H4 (cell line): ENCODE data around the gene ZNF594.

DNA sequence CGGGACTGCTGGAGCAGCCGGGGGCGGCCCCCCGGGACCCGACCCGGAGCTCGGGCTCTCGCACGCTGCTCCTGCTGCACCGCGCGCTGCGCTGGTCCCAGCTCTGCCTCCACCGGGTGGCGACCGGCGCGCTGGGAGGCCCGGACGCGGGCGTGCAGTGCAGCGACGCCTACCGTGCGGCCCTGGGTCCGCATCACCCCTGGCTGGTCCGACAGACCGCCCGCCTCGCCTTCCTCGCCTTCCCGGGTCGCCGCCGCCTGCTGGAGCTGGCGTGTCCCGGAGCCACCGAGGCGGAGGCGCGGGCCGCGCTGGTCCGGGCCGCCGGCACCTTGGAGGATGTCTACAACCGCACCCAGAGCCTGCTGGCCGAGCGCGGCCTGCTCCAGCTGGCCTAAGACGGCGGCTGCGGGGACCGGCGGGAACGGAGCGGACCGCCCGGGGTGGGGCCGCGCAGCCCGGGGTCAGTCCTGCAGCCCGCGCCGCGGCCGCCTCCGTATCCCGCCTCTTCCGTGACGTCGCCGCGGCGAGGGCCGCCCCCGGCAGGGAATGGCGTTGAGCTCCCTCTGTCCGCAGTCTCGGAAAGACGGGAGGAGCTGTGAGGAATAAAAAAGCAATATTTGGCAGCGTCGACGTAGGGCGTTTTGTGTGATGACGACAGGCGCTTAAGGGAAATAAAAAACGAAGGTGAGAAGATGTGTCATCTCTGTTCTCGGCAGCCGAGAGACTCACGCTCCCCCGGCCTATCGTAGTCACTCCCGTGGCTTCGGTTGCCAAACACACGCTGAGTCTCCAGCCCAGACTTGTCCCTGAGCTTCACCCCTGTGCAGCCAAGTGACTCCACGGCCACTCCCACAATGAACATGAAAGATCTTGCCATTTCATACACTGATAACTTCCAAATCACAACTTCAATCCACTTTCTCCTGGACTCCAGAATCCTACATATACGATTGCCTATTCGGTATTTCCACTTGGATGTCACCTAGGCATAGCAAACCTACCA is 1.4 kb downstream of the GLTPD2 start:
- RAMPAGE, long total RNA, result no peak

DNA sequence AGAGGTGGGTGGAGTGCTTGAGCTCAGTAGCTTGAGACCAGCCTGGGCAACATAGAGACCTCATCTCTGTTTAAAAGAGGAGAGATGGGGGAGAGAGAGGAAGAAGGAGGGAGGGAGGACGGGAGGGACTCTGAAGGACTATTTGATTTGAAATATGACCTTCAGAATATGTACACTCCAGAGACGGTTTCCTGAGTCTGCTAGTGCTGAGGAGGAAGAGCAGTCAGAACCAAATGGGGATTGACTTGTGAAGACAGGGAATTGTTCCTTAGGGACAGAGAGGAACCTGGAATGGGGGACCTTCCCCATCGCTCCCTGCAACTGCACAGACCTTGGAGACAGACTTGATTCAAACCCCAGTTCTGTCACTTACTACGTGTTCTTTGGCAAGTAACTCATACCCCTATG is 14.8 kb downstream of the MINK1 start:
- RAMPAGE, long total RNA, result no peak

DNA sequence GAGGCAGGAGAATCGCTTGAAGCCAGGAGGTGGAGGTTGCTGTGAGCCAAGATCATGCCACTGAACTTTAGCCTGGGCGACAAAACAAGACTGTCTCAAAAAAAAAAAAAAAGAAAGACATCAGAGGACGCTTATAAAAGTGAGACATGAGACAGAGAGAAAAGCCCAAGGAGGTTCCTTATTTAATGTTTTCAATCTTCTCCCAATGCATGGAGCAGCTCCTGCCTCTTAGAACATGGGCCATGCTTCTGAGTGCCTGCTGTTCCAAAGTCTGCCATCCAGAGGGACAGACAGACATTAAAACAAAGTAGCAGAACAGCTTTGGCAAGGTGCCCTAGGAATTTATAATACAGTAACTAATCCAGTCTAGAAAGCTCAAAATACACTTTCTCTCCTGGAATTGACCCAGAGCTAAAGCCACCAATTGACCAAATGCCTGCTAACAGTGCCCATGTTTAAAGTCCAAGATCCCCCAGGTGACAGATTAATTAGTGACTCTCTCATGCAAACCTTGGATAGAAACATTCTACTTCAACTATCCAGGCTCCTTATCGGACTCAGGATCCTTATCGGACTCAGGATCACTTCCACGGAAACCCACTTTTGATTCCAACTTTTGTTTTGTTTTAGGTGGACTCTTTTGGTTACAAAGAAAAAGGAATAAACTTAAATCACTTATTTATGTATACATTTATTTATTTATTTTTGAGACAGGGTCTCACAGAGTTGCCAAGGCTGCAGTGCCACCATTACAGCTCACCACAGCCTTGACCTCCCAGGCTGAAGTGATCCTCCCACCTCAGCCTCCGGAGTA is 11.1 kb upstream of the CHRNE start:
- RAMPAGE, long total RNA, result no peak

GRCh38 chr17:4949993-4950891 is 677 bp upstream of the ENO3 start:
- RAMPAGE, long total RNA, result no peak

- RAMPAGE, long total RNA, result no peak
These were observed 330 bp downstream of the SPAG7 start for GRCh38 chr17:4967327-4967647.

DNA sequence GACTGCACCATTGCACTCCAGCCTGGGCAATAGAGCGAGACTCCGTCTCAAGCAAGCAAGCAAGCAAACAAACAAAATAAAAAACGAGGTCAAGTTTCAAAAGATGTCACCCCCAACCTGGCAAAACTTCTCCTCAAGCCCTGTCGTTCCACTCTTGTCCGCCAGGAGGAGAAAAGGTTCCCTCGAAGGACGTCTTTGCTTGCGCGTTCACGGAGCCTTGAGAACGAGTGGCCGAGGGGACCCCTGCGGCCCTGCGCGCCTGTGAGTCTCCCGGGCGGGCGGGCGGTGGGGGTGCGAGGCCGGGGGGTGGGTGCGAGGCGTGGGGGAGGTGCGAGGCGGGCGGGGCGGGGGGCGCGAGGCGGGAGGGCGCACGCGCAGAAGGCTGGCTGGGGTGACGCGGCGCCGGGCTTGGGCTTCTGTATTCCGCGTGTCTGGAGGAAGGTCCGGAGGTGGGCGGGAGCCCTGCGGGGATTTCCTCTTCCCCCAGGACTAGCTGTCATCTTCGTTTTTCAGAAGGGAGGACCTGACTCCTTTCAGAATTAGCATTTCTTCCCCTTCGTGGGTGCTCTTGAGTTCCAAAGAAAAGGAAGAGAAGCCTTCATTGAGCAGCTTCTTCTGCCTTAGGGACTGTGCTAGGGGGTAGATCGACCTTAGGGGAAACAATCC is 3.7 kb downstream of the SLC52A1 start:
- RAMPAGE, long total RNA, result no peak

DNA sequence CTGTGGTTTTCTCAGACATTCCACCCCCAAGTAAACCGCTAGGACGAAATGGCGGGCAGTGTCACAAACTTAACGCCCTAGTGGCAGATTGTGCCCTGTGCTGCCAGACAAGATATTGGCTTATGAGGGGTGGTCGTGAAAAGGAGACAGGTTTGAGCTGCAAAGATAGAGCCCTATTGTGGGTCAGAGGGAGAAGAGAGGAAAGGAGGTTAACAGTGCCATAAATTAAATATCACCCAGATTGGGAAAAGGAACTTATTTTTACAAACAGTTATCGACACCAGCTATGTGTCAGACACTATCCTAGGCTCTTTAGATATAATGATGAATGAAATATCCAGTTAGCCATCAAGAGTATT is 588 bp downstream of the ZFP3 start:
- RAMPAGE, long total RNA, result no peak

- RAMPAGE, long total RNA, result no peak
These were observed at the start of gene ZNF594 for GRCh38 chr17:5191124-5192412. TSS of gene ZNF594 (minus strand) at chr17:5191868.

DNA sequence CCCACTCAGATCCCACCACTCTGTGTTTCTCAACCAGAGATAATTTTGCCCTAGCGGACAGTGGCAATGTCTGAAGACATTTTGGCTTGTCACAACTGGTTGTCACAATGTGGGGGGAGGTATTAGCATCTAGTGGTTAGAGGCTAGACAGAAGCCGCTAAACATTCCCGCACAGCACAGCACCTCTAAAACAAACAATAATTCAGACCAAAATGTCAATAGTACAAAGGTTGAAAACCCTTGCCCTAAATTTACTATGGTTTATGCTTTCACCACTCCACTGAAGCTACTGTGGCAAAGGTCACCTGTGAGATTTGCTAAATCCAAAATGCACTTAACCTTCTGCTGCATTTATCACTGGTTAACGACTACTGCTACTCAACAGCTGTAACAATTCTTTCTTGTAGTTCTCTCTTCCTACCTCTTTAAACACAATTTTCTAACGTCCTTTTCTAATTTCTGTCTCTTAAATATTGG is 14.0 kb downstream of the NUP88 start:
- RAMPAGE, long total RNA, result no peak

DNA sequence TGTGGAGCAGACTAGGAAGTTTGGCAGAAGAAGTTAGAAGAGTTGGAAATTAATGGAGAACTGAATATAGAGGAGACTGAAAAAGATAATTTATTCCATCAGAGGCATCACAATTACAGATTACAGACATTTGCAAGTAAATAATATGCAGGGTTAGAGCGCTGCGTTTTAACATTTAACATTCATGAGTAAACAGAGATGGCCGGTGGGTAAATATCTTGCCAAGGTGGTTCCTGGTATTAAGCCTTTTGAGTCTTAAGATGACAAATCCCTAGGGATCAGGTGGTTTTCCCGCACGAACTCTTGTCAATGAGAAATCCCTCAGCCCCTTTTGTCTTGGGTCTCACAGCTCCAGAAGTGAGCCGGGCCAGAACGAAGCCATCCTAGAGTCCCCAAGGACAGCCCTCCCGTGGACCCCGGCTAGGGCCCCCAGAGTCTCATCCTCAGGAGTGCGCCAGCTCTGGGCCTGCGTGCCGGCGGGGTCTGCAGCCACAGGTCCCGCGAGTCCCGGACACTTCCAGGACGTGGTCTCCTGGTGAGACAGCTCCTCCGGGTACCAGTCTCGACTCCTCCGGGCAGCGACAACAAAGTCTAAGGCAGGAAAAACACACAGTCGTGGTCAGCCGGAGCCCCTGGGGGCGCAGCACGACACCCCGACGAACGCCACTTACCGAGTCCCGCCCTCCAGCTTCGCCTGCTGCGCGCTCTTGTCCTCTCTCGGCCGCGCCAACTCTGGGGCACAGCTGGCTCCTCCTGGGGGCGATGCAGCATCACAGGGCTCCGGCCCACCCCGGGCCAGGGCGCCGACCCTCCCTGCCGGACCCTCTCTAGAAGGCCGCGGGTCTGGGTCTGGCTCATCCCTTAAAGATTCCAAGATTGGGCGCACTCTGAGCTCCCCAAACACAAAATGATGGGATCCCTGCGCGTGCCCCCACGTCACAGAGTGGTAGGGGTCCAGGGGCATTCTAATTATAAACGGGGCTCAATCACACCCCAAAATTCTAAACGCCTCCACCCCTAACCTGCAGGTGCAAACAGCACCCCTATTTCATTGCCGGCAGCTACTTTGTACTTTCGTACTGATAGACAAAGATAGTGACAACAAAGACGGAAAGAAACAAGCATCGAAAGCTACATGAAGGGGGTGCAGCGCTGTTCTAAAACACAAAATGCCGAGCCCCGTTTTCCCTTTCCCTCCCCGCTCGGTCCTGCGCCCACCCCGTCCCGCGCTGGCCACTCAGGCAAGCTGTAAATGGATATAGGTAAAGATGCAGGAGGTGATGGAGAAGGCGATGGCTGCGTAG is 994 bp downstream of the ENSG00000286190 start:
- RAMPAGE, long total RNA, result no peak

DNA sequence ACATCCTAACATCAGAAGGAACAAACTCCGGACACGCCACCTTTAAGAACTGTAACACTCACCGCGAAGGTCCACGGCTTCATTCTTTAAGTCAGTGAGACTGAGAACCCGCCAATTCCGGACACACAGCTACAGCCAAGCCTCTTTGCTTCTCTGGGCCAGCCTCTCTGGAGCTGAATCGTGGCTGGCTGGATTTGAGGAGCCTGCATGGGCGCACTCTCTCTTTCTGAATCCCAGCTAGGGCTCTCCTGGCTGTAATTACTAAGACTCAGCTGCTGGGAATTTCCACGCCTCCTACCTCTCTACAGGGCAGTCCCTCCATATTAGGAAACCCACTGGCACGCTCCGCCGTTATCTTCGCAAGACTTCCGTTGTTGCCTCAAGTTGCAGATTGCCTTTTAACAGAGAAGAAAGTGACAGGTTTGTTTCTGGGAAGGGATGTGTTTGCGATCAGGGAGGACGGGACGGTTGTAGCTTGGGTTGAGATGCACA is 188.3 kb upstream of the NLRP1 start:
- RAMPAGE, long total RNA, result no peak

DNA sequence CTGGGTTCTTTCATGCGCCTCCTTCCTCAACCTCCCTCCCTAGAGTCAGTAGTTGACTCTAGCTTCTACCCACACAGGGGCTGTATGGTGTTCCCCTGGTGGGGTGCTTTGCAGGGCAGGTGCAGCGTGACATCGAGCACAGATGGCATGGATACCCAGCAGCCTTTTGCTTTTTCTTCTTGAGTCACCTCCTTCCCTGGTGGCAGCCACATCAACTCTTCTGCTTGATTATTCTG is 2.2 kb upstream of the WSCD1 start:
- RAMPAGE, long total RNA, result no peak

DNA sequence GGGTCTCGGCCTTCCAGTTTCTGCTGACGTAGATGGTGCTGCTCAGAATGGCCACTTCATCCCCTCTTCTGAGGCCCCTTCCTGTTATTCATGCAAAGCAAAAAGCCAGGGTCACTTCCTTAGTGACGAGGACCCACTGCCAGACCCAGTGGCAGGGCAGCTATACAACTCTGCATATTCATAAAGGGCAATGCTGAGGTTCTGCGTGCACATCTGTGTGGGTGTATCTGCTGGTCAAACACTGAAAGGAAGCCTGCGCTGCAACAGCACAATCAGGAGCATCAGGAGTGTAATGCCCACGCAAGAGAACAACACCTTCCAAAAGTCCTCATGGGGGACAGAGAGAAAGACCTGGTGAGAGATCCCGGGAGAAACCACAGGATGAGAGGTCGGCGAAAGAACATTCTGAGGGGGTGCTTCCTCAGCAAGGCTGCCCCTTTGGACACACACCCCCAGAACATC is 109.0 kb downstream of the WSCD1 start:
- RAMPAGE, long total RNA, result no peak

- RAMPAGE, long total RNA, result no peak
These were observed 46.9 kb downstream of the PITPNM3 start for GRCh38 chr17:6509404-6509945.

- RAMPAGE, long total RNA, result no peak
These were observed 18.8 kb upstream of the PITPNM3 start for GRCh38 chr17:6574902-6575760.

DNA sequence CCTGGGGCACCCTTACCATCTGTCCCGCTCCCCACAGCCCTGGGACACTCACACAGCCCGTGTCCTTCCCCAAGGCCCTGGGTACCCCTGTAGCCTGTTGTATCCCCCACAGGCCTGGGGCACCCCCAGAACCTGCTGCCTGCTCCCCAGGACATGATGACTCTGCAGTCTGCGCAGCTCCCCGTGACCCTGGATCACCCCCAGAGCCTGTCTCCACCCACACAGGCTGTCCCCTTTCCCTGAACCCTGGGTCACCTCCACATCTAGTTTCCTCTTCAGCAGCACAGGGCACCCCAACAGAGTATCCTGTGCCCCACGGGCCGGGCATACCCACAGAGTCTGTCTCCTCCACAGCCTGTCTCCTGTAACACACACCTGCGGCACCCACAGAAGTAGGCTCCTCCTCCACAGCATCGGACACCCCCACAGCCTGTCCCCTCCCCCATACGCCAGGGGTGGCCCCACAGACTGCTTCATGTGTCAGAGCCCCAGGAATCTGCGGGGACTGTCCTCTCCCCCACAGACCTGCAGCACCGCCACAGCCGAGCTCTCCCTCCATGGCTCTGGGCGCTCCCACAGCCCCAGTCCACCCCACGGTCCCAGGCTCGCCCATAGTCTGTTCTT is 1.6 kb downstream of the KIAA0753 start:
- RAMPAGE, long total RNA, result no peak

- RAMPAGE, long total RNA, result no peak
These were observed 1.0 kb downstream of the KIAA0753 start for GRCh38 chr17:6639401-6639953.

DNA sequence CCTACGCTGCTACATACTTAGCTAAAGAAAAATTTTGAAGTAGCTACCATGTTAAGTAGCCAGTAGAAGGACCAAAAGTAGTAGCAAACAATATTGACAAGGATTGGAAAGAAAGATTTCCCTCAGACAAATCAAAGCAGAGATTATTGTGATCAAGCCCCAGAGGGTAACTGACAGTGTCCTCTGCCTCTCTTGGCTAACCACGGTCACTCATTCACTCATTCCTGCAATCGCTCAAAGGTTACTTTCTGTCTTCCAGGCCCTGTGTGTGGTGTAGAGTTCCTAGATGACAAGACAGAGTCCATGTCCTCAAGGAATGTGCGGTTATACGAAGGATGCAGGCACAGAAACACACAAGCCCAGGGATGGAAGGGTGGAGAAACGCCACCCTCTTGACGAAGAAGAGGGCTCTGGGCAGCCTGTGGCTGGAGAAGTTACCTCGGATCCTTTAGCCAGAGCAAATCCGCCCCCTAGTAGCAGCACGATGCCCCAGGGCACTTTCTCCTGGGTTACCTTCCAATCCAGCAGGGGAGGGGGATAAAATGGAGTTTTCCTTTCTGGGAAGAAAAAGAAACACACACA is 20.5 kb downstream of the SLC13A5 start:
- RAMPAGE, long total RNA, result no peak

- RAMPAGE, long total RNA, result no peak
These were observed 3.5 kb downstream of the C17orf49 start for GRCh38 chr17:7017797-7018692.

GRCh38 chr17:7042545-7043268 is 1.2 kb downstream of the SLC16A11 start:
- RAMPAGE, long total RNA, result no peak